Type B pancreatic cell (in vitro differentiated cells): ENCODE measurements around a stretch of chr10.

GRCh38 chr10:6381876-6382527 is 179.3 kb downstream of the PFKFB3 start:
- PRO-cap = no peak

DNA sequence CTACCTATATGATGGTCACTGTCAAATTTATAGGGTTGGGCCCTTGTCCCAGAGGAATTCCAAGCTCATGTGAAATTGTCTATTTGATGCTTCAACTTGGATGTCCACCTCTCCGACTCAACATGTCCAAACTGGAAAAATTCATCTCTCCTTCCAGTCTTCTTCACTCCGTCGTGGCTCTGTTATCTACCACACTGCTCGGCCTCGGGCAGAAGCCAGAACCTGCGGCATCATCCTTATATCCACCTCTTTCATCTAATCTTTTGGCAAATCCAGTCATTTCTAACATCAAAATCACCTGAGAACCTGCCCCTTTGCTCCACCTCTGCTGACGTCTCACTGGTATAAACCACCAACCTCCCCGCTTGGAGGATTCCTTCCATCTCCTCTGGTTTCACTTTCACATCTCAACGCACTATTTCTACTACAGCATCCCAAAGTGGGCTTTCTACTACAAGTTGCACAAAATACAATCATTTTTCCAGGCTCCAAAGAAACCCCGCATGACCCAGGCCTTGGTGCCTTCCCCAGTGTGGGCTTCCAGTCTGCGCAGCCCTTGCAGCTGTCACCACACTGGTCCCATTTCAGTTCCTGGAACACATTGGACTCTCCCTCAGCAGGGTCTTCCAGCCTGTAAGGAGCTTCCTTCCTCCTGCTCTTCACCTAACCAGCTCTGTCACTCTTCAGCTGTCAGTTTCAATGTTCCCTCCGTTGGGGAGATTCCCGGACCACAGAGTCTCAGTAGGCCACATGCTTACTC is 85.1 kb downstream of the PRKCQ start:
- PRO-cap = no peak

DNA sequence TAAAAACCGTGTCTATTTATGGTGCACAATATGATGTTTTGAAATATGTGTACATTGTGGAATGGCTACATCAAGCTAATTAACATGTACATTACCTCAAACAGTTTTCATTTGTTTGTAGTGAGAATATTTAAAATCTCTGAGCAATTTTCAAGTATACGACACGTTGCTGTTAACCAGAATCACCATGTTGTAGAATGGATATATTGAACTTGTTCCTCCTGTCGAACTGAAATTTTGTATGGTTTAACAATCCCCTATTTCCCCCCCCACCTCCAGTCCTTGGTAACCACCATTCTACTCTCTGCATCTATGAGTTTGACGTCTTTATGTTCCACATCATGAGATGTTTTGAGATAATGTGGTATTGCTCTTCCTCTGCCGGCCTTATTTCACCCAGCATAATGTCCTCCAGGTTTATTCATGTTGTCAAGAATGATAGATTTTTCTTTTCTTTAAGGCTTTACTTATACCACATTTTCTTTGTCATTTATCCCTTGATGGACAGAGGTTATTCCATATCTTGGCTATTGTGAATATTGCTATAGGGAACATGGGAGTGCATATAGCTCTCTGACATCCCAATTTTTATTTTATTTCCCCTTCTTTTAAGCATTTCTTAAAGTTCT is 17.4 kb upstream of the PRKCQ start:
- PRO-cap = no peak

GRCh38 chr10:6794810-6795305 is 214.8 kb upstream of the PRKCQ start:
- PRO-cap = no peak

DNA sequence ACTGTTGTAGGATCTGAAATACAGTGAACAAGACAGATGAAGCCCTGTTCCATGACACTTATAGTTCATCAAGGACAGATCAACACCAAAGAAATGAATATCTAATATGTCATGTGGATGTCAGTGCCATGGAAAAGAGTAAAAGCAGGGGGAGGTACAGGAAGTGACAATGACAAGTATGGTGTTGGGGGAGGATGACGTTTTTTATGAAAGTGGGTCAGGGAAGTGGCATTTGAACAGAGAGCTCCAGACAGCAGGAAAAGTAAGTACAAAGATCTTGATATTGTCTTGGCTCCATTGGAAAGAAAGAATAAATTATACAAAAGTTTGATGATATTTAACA is 7.0 kb upstream of the SFMBT2 start:
- PRO-cap = no peak

DNA sequence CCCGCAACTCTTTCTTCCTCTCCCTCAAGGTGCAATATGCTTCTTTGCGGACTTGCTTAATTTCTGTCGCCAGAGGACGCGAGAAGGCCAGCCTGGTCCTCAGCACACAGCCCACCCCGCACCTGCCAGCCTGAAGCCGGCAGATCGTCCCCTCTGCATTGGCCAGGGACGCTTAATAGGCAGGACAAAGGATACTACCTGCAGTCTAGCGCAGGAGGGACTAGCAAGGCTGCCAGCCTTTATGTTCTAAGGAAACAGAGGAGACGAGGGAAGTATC is 1.1 kb upstream of the ITIH5 start:
- PRO-cap = no peak

DNA sequence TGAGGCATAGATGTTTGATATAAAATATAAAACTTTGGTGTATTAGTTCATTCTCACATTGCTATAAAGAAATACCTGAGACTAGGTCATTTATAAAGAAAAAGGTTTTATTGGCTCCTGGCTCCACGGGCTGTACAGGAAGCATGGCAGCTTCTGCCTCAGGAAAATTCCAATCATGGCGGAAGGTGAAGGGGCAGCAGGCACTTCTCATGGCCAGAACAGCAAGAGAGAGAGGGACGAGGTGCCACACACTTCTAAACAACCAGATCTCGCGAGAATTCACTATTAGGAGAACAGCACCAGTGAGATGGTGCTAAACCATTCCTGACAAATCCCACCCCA is 105.6 kb downstream of the GATA3 start:
- PRO-cap = no peak

DNA sequence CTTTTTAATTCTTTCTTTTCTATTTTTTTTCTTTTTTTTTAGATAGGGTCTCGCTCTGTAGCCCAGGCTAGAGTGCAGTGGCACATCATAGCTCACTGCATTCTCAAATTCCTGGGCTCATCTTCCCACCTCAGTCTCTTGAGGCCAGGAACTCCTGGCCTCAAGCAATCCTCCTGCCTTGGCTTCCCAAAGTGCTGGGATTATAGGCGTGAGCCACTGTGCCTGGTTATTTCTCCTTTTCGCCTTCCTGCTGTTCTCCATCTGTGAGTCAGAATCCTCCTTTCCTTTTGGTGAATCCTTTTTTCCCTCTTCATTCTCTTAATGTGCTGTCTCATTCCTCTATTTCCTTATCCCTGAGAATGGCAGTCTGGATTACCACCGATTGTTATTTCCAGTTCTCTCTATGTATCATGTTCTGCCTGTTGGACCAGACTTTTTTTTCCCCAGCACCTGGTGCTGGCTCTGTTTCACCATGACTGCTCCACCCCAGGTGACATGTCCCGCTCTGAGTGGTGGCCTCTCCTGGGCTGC is 399.7 kb downstream of the GATA3 start:
- PRO-cap = no peak

DNA sequence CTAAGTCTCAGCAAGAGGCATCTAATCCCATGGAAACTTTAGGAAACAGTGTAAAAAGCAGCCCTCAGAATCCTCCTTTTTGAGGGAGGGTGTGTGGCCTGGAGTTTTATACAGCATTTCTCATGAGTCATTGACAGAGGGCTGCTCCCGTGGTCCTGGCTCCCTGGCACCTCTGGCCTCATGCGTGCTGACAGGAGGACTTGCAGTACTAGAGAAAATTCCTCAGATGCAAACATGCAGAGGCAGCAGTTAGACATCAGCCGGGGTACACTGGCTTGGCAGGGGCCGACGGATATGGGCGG is 925.1 kb upstream of the CELF2 start:
- PRO-cap = no peak

GRCh38 chr10:10605741-10606346 is 411.8 kb upstream of the CELF2 start:
- PRO-cap = no peak

- PRO-cap = no peak
Measured at GRCh38 chr10:10662797-10663523, 354.7 kb upstream of the CELF2 start.

GRCh38 chr10:10818171-10818620 is 199.5 kb upstream of the CELF2 start:
- PRO-cap = no peak

DNA sequence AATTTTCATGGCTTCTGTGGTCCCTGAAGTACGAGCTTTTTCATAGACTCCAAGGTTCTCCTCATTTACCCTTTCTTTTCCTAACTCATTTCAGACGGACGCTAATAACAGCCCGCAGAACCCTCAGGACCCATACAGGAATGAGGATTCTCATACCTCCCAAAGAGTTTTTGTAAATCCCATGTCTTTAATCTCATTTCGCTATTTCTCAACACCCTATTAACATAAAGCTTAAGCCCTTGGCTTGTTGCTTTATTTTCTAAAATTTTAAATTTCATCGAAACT is 28.8 kb downstream of the CELF2 start:
- PRO-cap = no peak

DNA sequence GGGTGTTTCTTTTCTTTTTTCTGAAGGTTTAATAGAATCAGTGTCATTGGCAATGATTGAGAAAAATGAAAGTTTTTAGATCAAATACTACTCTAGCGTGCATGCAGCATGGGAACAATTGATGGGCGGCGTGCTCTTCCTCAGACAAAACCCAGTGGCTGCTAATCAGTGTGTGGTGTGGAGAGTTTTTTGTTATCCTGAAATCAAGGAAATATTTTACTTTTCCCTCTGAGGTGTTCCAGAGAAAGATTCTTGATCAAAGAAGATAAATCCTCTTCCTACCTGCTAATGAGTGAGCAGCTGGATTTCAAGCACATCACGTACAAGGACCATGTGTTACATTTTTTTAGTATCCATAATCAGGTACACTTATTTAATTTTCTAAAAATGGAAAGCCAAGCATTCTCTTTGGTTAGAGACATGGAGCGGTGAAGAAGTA is 185.4 kb downstream of the CELF2 start:
- PRO-cap = no peak

DNA sequence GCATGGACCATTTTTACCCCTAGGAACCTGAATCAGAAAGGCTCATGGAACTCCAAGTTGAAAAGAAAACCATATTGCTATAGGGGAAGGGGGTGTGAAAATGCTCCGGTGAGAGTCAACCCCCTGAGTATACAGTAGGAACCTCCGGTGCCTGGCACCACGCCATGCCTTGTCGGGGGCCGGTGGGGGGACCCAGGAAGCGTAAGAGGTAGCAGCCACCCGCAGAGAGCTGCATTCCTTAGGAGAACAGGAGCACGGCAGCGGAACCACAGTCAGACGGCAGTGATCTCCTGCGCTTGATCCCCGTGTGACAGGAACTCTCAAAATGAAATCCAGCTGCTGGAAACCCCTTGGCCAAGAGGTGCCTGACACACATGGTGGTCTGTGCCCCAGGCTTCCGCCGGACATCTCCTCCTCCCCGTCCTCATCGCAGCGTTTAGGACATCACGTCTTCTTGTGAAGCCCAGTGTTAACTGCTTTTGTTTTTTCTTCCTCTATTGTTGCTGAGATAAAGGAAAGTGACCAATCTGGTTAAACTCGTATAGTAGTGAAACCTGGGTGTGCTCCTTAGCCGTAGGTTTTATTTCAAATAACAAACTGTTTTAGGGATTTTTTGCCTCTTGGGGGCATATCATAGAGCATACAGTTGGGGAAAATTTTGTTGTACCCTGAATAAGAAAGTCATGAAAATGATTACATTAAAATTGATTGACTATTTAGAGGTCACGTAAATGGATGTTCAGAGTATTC is 186.9 kb downstream of the CELF2 start:
- PRO-cap = no peak

- PRO-cap = no peak
Measured at GRCh38 chr10:11224777-11225266, 207.2 kb downstream of the CELF2 start.

DNA sequence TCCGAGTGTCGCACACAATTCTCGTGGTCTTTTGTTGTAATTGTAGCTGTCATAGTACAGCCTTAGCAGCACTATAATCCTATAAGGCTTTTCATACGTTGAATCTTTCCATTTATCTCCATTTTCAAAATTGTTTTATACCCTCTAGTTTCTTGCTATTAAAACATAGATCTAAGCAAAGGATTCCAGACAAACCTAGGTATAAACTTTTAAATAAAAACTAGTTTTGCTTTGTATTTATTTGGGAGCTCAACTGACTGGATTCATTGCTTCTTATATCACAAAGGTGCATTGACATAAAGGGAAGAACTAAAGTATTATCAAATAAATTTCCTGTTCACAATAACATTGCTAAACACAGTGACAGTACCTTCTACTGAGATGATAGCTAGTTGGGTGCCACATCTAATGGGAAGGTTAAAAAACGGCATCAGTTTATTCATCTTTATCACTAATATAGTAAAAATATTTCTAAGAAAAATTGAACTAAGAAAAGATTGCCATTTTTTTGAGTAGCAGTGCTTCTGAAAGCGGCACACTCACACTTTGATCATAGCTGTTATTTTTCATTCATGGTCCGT is 220.7 kb downstream of the CELF2 start:
- PRO-cap = no peak

GRCh38 chr10:11240506-11241356 is 223.1 kb downstream of the CELF2 start:
- PRO-cap = no peak

DNA sequence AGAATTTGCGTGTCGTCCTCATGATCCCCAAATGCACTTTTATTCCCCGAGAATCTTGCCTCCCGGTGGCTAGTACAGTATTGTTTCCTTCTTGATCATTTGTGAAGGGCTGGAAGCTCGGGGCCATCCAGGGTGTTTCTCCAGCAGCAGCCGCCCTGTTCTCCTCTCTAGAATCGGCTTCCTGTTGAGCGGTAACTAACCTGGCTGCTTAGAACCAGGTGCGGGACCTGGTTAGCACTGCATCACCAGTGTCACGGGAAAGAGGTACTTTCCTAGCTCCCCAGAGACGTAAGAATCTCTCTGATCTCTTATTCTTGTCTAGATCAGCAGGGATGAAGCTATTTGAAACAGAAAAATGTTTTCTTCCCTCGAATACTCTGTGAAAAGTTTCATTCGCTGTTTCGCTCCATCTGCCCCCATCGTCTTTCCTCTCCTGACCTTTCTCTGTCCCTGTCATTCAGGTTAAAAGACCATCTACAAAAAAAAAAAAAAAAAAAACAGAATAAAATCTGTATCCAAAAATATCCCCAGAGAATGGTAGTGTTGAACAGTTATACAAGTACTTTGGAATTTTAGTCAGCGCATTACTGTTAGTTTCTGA is 239.3 kb downstream of the CELF2 start:
- PRO-cap = no peak

- PRO-cap = no peak
Measured at GRCh38 chr10:11282907-11283499, 265.3 kb downstream of the CELF2 start.